Heart right ventricle (tissue), 2 donors: ENCODE data around the genes CPEB4 and C5orf47.

GRCh38 chr5:173755120-173755835, 132.9 kb upstream of the CPEB4 start:
- PRO-cap, 2 experiments: no peak in any of the 2 experiments

- PRO-cap, 2 experiments: peak in 1 of 2 experiments; most common plus-strand start chr5:173758023 (in 1)
Observed at GRCh38 chr5:173757762-173758340, 130.3 kb upstream of the CPEB4 start.

- PRO-cap, 2 experiments: no peak in any of the 2 experiments
Observed at GRCh38 chr5:173826174-173826750, 61.9 kb upstream of the CPEB4 start.

- PRO-cap, 2 experiments: peak in 2 of 2 experiments; most common plus-strand start chr5:173888345 (in 1); most common minus-strand start chr5:173889101 (in 1)
Observed at GRCh38 chr5:173888203-173889133, at the start of gene CPEB4. TSS of gene CPEB4 (plus strand) at chr5:173888349.

GRCh38 chr5:173890491-173891204, 2.5 kb downstream of the CPEB4 start:
- PRO-cap, 2 experiments: peak in 1 of 2 experiments; most common plus-strand start chr5:173890551 (in 1); most common minus-strand start chr5:173890620 (in 1)

DNA sequence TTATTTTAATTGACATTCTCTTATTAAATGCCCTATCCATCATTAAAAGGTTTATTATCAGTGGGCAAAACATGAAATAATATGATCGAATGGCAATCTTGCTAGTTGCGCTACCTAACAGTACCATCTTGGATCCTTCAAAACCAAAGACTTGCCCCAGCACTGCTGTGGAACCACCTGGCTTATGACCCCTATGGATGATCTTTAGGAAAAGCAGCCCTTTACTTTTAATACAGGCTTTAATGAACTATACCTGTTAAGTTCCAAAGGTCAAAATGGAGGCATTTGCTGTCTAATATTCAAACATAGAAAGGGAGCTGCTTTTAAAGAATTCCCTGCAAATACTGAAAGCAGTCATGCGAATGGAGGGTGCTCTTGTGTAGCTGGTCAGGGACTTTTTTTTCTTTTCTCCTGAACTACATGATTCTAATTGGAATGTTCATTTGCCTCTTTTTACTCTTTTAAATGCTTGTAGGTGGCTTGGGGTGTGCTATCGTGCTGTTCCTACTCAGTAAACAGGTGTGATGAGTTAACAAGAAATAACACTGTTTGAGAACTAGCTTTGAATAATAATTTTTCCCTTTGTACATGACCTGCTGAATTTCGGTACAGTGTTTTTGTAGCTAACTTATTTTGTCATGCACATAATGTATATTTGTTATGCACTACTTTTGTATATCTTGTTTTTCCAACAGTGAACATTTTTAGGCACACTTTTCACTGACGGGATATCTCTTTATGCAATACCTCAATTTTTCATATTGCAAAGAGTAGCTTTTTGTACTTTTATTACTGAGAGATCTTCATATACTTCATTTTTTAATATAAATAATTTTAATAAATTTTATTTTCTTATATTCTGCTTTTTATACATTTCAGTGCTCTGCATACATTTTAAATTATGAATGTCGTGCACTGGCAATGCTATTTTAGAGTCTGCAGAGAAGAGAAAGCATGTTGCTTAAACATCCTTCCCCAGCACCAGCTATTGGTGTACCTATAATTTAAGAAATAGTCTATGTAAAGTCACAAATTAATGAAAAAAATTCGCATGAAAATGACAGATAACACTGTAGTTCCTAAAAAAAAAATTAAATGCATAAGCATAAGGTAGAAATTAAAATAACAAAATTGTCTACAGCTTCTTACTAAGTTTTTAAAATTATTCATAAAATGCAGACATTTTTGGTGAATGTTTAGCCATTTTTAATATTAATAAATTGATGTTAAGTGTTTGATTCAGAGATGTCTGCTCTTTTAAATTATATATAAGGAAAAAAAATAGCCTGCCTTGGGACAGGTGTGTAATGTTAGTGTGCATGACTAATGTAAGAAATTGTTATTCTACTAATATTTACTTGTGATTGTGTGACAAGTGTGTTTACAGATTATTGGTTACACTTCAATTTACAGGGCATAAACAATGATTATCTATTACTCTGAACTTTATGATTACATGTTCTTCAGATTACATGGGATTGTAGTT, 30.8 kb upstream of the C5orf47 start:
- PRO-cap, 2 experiments: no peak in any of the 2 experiments

- PRO-cap, 2 experiments: no peak in any of the 2 experiments
Observed at GRCh38 chr5:173989102-173989728, at the start of gene C5orf47. TSS of gene C5orf47 (plus strand) at chr5:173989170.

GRCh38 chr5:174172035-174172709, 126.7 kb downstream of the NSG2 start:
- PRO-cap, 2 experiments: no peak in any of the 2 experiments

DNA sequence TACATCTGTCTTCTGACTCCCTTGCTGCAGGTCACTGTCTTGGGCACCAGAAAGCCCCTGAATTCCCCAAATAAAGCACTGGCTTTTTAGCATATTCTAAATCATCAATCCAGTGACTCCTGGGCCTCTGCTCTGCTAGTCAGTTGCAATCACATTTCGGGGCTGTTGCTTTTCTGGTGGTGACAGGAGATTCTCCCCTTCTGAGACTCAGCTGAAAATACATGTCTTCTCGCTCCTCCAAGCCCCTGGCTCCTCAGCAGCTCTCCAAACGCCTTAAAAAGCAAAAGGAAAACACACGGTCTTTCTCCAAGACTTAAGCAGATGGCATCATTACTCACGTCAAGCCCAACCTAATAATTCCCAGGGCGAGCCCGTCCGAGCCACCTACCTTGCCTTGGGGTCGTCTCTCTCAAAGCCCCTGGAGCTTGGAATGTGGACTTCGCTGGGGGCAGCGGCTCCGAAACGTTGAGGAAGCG, 633 bp downstream of the DRD1 start:
- PRO-cap, 2 experiments: no peak in any of the 2 experiments

DNA sequence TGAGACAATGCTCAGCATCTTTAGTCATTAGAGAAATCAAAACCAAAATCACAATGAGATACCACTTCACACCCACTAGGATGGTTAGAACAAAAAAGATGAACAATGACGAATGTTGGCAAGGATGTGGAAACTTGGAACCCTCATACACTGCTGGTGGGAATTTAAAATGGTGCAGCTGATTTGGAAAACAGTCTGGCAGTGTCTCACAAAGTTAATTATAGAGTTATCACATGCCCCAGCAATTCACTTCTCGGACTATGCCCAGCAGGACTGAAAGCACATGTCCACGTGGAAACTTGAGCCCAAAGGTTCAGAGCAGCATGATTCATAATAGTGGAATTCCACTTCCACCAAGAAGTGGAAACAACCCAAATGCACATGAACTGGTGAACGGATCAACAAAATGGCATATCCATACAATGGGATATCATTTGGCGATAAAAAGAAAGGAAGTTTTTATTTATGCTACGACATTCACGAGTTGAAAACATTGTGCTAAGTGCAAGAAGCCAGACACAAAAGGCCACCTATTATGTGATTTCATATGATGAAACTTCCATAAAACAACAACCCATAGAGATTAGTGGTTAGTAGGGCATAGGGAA, 84.9 kb upstream of the HRH2 start:
- PRO-cap, 2 experiments: peak in 1 of 2 experiments; most common plus-strand start position 277 of the sequence (in 1)

DNA sequence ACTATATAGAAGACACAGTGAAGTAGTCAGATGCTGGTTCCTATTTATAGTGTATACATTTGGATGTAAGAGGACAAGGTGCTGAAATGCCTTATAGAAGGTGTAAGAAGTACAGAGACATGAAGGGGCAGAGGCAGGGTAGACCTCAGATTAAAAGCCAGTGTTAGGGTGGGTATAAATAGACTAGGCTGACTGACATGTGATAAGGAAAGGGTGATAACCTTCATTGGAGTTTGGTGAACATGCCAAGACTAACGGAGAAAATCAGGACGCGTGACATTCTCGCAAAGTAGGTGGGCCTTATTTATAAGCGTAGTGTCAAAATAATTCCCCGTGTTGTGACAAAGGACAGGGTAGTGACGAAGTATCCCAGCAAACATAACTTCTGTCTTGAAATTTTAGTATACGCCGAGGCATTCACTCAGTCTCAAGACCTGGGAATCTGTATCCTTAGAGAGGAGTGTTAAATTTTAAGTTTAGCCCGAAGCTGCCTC, 59.0 kb upstream of the HRH2 start:
- PRO-cap, 2 experiments: peak in 1 of 2 experiments; most common plus-strand start position 354 of the sequence (in 1); most common minus-strand start position 152 of the sequence (in 1)

GRCh38 chr5:175693209-175693618, 35.3 kb downstream of the HRH2 start:
- PRO-cap, 2 experiments: no peak in any of the 2 experiments

DNA sequence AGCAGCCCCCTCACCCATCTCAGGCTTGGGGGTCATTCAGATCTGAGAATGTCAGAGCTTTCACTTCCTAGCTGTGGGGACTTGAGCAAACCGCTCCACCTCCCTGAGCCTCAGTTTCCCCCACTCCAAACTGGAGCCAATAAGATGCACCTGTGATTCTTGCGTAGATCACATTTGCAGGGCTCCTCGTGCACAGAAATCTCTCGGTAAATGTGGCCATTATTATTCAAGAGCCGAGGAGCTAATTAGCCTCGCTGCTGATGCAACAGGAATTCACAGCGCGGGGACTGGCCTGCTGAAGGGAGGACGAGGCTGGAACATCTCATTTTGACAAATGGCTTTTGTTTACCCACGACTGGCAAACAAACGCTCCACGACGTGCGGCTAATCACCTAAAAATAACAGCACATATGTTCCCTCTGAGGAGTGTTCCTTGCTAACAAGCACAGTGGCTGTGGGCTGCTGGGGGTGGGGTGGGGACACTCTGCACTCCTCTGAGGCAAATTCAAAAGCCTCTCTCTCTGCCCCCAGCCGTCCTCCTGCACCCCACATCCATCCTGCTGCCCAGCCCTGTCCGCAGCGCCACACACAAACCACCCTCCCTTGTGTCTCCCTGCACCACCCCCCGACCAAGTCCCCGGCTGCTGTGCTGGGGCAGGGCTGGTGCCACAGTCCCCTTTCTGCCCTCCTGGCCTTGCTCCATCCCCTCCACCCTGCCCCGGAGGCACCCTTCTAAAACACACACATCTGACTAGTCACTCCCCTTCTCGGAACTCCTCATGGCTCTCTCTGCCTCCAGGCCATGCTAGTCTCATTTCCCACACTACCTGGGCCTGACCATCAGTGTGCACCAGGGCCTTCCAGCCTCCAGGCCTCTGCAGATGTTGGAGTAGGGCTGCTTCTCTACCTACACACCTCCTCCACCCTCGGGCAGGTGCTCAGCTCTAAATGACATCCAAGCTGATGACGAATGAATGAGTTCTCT, 36.9 kb downstream of the CPLX2 start:
- PRO-cap, 2 experiments: peak in 1 of 2 experiments; most common plus-strand start position 446 of the sequence (in 1); most common minus-strand start position 303 of the sequence (in 1)

DNA sequence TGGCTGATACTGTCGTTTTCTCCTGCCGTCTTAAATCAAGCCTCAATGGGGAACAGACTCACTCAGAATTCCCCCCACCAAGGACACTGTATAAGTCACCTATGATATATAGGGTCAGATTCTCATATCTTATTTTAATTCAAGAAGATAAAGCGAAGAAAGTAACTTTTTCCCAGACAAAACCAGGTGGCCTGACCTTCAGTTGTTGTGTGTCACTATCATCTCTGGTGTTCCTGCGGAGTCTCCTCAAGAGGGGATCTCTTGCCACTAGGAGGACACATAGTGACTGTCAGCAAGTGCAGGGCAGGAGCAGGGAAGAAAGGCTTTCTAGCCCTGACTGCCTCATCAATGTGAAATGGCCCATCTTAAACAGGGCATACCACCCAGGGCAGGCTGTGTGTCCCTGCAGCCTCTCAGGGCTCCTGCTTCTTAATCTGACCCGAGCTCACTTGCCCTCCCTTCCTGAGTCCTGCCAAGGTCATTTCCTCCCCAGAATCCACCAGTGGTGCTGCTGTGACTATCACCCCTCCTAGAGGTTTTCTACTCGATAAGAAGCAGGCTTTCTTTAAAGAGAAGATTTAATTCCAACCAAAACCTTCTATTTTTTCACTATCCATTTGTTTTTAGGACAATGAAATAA, 57.5 kb upstream of the SIMC1 start:
- PRO-cap, 2 experiments: no peak in any of the 2 experiments

GRCh38 chr5:176198964-176199679, 39.1 kb upstream of the SIMC1 start:
- PRO-cap, 2 experiments: no peak in any of the 2 experiments

GRCh38 chr5:176415560-176416055, 731 bp downstream of the CLTB start:
- PRO-cap, 2 experiments: peak in 1 of 2 experiments; most common plus-strand start chr5:176415971 (in 1)

DNA sequence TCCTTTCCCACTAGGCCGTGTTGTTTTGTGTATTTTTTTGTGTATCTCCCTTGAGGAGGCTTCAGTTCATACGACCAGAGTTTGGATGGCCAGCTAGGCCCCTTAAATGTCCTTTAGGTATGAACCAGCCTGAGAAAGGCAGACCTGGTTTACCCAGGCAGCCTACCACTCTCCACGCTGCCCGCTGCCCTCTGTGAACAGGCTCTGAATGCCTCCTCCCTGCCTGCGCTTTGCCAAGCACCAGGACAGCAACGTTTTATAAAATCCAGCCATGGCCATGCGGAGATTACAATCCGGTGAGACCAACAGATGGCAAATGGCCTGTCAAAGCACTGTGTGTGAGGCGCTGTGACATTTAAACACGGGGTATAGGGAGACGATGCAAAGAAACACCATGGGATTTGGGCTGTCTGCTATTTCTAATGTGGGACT, 667 bp upstream of the CLTB start:
- PRO-cap, 2 experiments: no peak in any of the 2 experiments

DNA sequence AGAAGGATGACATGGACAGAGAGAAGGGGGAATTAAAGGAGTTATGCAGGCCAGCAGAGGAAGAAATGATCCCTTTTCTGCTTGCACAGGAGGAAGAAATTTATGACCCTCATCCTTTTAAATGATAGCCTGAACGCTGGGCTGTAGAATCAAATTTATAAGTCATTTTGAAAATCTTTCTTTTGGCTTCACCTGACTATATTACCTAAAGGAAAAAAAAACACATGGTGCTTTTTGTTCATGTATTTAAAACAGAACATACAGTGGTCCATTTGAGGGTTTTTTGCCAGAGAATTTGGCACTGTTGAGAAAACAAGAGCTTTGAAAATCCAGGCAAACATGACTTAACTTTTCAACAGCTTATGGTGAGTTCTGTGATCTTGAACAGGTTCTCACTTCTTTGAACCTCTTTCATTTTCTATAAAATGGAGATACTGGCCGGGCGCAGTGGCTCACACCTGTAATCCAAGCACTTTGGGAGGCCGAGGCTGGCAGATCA, 5.2 kb downstream of the FAF2 start:
- PRO-cap, 2 experiments: no peak in any of the 2 experiments

DNA sequence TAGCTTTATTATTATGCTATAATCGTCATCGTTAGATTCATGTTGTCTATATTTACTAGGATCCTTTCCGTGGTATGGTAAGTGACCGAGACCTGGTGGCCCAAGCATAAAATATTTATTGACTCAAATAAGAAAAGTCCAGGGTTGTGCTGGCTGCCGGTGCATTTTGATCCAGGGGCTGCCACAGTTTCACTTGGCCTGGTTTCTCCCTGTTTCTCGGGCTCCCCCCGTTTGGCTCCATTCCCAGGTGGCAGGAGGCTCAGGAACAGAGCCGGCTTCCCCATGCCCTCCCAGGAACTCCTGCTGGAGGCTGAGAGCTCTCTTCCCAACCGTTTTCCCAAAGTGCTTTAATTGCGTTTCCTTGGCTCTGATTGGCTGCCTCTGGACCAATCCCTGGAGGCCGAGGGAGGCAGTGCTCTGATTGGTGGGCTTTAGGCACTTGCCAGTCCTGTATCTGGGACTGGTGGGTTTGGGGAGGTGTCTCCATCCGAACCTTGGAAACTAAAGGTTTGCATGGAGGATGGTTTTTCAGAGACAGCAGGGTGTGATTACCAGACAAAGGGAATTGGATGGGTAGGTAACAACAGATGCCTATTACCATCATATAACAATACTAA, 4.8 kb downstream of the TSPAN17 start:
- PRO-cap, 2 experiments: no peak in any of the 2 experiments

DNA sequence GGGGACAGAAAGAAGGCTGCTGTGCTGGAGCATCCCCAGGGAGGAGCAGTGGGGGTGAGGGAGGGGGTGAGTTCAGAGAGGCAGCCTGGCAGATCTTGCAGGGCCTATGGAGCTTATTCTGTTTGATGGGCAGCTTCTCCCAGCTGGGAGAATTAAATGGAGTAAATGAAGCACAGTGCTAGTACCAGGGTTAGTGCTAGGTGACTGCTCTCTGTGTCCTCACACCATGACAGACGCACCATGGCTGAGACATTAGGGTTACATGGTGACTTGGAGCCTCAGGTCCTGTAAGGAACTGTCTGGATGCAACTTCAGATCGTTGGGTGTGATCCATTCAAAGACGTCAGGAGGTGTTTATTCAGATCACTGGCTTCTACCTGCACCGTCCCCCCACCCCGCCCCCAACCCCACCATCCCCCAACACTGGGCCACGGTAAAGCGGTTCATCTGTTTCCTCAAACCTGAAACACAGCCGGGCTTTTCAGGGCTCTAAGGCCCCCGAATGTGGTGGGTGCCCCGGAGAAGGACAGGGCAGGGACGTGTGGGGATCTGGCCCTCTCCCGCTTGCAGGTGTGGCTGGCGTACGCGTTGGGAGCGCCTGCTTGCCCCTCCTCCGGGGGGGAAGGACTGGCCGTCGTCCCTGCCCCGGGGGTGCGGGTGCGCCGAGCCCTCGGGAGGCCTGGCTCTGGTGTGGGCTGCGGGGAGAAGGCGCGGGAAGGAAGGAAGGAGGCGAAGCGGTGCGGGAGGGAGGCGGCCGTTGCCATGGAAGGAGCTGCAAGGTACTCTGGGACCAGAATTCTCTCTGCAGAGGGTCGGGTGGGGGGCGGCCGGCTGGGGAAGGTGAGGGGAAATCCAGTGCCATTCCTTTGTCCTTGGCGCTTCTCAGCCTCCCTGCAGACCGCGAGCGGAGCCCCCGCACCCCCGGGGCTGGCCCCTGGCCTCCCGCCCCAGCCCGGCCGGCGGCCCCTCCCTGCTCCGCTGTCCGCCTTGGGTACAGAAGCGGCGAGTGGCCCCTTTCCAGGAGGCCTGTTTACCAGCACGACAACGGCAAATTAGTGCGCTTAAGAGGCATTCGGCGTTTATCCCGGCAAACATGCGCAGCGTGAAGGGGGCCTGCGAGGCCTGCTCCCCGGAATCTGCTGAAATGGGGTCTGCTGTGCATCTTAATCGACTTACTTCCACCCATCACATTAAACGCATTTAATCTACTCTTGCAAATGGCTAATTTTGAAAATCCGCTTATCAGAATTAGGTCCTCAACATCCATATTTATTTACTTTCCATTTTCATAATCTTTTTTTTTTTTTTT, 67.2 kb upstream of the UNC5A start:
- PRO-cap, 2 experiments: no peak in any of the 2 experiments